LHCN-M2 (cell line): ENCODE measurements around the gene RSBN1.

DNA sequence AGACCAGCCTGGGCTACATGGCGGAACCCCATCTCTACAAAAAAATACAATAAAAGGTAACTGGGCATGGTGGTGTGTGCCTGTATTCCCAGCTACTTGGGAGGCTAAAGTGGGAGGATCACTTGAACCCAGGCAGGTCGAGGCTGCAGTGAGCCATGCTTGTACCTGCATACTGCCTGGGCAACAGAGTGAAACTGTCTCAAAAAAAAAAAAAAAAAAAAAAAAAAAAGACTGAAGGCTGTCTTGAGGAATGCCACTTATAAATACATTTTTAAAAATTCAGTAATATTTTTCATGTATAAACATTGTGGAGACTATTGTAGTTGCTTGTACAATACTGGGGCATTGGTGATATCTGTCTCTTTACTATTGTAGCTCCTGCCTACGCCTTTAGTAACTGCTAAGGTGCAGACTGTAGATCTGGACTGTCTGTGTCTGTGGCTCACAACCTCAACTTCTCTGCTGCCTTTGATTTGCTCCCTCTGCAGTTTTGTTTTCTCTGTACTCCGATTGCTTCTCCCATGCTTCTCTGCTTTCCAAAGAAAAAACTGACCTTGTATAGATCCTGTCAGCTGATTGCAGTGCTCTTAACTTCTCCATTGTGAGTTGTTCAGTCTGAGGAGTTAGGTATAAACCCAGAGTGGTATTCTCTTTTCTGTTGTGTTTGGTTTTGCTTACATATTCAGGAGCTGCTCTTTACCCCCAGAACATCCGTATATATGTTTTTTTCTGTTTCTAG lies 15.1 kb downstream of the MAGI3 start:
- RAMPAGE, long total RNA = no peak

DNA sequence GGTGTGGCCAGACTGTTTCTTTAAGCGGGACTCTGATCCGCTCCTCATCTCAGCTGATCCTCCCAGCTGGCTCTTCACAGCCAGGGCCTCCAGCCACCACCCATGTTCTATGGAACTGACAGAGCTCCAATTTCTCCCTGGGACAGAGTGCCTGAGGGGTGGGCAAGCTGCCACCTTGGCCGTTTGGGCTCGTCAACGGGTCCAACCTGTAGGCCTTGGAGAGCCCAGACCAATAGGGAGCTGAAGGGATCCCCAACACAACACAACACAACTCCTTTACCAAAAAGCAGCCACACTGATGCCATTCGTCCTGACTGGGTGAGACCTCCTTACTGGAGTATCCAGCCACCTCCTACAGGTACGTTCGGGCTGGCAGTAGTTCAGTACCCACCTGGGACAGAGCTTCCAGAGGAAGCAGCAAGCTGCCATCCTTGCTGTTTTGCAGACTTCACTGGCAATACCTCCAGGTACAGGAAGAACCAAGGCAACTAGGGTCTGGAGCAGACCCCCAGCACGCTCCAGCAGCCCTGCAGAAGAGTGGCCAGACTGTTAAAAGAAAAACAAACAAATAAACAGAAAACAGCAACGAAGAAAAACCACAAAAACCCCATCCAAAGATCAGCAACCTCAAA lies 167.2 kb downstream of the MAGI3 start:
- RAMPAGE, long total RNA = no peak

DNA sequence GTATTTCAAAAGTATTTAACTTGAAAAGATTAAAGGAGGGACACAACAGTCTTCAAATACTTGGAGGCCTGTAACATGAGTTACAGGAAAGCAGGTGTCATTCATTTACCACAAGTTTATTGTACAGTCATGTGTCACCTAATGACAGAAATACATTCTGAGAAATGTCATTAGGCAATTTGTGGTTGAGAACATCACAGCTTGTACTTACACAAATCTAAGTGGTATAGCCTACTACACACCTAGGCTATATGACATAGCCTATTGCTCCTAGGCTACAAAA lies 24.8 kb upstream of the PHTF1 start:
- RAMPAGE, long total RNA = no peak

GRCh38 chr1:113794348-113795072 lies 17.8 kb downstream of the RSBN1 start:
- RAMPAGE, long total RNA = no peak

DNA sequence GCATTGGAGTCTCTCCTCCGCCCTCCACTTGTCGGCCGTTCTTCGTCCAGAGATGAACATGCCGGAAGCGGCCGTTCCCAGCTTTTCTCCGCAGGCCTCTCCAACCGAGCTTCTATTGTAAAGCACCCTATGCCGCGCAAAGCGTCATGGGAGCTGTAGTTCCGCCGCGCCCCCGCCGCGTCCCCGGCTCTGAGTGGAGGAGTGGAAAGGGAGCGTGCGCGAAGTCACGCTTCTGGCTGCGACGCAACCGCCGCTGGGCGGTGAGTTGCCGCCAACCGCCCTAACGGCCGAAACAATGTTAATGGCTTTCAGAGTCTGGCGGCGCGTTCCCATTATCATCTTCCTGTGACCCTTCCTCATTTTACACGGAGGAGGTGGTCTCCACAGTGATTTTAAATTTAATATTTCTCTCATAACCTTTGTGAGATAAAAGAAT lies at the start of gene RSBN1:
RSBN1 (minus strand) TSS at position 124 of the 436 bp plus-strand sequence.
- RAMPAGE, long total RNA = no peak

DNA sequence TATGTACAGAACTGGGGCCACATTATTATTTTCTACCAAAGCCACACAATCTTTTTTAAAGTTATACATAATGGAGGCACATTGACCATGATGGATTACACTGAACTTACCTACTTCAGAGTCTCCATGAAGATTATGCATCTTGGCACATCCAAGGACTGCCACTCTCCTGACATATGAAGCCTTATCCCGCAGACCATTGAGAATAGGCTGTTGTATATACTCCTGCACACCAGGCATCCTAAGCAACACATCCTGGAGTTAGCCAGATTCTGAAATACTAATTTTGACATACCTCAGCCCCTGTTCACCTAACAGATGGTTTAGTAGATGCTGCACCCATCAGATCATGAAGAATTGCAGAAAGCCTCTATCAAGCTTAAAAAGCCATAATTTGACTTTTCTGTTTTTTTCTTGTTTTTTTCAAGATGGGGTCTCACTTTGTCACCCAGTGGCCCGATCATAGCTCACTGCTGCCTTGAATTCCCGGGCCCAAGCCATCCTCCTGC lies 2.9 kb downstream of the AP4B1 start:
- RAMPAGE, long total RNA = no peak

- RAMPAGE, long total RNA = no peak
Measured at GRCh38 chr1:113930815-113931226, 1.7 kb downstream of the HIPK1 start.

DNA sequence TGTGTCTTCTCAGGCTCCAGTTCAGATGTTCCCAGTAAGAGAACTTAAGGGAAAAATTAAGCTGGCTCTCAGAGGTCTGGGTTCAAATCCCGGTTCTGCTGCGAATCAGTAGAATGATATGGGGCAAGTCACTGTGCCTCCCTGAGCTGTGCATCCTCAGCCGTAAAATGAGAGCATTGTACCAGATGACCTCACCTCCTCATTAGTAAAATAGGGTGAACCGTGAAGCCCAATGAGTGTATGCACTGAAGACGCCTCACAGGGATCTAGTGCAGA lies 36.1 kb downstream of the SYT6 start:
- RAMPAGE, long total RNA = no peak

DNA sequence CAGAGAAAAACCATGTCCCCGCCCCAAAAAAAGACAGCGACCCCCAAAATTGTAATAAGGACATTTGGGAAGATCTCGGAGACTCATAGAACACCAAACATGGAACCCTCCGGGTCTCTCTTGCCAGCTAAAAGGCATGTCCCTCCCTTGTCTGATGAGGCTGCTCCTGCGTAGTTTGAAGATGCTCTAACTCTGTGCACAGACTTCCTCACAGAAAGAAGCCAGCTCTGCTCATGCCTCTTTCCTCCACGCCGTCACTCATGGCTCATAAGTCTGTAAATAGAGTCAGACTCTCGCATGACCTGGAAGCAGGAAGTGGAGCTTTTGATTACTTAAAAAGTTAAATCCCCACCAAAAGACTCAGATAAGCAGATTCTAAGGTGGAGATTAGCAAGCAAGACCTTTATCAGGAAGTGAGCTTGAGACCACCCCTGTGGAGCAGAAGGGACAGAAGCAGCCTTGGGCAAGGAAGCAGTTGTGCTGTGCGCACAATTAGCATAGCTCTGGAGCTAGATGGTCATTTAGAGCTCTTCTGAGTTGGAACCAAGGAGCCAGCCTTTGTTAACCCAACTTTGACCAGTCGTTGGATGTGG lies 171.6 kb downstream of the TRIM33 start:
- RAMPAGE, long total RNA = no peak

- RAMPAGE, long total RNA = no peak
Measured at GRCh38 chr1:114342418-114342799, 168.6 kb downstream of the TRIM33 start.

GRCh38 chr1:114408439-114409101 lies 102.4 kb downstream of the TRIM33 start:
- RAMPAGE, long total RNA = no peak

DNA sequence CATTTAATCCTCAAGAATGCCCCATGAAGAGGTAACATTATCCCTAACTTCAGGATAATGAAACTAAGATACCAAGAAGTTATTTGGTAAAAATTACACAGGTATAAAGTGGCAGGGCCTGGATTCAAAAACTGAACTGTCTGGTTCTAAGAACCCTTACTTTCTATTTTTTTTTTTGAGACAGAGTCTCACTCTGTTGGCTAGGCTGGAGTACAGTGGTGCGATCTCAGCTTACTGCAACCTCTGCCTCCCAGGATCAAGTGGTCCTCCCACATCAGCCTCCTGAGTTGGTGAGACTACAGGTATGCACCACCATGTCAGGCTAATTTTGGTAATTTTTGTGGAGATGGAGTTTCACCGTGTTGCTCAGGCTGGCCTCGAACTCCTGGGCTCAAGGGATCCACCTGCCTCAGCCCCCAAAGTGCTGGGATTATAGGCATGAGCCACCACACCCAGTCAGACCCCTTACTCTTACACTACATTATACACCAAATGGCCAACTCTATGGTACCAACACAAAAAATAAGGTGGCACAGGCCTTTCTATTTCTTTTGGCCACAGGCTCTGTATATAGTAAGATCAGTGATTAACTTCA lies 9.0 kb upstream of the NRAS start:
- RAMPAGE, long total RNA = no peak

DNA sequence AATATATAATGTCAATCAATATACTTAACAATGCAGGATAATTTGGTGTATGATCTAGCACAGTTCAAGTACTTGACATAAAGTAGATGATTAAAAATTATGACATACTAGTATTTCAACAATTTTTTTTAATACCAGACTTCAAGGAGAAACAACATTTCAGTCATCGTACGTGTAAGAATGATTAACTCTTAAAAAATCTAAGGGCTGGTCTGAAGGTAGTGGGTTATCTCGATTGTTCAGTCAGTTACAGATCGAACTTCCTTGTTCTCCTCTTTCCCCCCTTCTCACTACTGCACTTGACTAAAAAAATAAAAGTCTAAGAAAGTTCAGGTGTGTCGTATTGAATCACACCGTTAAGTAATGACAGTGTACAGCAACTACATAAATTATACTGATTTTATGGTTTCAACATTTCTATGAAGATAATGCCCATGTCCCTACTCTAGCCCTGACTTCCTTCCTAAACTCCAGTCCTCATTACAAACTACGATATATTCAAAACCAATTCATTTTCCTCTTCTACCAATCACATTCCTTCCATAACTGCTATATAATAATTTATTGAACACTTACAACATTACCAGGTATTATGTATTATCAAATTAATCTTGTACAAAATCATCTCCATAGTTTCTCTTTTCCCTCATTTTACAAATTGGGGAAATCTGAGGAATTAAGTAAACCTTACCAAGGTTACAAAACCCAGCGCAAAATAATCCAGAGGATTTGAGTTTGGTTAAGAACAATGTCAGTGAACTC lies 11.1 kb upstream of the NRAS start:
- RAMPAGE, long total RNA = no peak

DNA sequence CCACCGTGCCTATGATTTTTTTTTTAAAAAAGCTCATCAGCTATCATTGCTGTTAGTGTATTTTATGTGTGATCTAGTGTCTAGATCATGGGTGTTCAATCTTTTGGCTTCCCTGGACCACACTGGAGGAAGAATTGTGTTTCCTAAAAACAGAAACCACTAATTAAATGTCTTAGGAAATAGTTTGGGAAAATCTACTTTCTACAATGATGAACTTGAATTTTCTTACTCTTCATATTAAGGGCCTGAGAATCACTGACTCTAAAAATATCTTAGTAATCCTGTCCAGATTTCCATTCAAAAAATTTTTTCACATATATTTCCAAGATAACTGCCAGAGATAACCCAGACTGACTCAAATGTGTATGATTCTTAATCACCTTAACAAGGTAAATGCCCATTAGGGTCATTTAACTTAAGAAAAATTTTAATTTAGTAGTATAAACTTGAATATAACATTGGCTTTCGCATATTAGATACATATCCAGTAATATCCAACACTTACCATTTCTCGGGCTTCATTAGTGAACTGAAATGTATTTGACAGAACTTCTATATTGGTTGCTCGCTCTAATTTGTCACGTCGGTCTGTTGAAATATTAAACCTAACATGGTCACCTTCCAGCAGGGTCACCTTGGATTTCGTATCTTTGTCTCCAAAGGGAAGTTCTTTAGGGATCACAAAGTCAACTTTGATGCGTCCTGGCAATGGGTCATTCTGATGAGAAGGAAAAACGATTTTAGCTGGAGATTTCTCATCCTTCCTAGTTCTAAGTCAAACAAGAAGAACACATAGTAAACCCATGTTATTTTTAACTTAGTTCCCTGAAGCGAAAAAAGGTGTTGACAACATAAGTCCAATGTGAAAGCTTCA lies 15.8 kb upstream of the NRAS start:
- RAMPAGE, long total RNA = no peak

DNA sequence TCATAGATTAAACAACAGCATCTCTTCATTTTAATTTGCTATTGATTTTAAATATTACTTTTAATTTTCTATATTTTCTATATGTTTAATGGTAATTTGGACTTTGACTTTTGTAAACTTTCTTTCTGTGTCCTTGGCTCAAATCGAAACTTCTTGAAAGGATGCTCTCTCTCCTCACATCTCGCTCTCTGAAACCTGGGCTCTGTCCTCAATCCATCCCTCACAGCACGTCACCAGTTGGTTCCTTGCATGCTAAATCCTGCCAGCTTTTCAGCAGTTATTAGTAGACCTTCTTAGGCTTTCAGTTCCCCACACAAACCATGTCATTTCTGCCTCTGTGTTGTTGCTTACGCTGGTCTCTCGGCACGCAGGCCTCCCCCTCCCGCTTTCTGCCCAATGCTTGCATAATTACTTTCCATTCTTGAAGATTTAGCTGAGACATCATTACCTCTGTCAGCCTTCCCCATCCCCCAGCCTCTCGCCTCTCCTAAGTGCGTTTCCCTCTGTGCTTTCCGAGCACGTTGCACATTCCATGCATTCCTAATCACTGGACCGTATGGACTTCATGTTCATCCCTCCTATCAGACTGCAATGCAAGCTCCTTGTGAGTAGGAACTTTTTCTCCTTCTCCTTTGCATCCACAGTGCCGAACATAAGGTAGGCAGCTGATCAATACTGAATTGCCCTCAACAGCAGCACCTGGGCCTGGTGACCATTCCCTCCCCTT lies 26.7 kb downstream of the TSHB start:
- RAMPAGE, long total RNA = no peak

DNA sequence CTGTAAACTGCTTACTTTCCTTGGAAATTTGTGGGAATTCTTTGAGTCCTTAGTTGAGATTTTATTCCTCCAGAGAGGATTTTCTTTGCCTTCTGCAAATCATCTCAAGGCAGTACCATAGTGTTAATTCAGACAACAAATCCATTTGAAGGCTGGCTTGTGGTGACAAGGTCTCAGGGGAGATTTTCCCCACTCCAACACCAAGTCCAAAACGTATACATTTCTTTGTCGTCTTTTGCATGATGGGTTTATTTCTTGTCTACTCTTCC lies 9.4 kb upstream of the TSPAN2 start:
- RAMPAGE, long total RNA = no peak

GRCh38 chr1:115179186-115180068 lies 90.1 kb upstream of the TSPAN2 start:
- RAMPAGE, long total RNA = no peak

DNA sequence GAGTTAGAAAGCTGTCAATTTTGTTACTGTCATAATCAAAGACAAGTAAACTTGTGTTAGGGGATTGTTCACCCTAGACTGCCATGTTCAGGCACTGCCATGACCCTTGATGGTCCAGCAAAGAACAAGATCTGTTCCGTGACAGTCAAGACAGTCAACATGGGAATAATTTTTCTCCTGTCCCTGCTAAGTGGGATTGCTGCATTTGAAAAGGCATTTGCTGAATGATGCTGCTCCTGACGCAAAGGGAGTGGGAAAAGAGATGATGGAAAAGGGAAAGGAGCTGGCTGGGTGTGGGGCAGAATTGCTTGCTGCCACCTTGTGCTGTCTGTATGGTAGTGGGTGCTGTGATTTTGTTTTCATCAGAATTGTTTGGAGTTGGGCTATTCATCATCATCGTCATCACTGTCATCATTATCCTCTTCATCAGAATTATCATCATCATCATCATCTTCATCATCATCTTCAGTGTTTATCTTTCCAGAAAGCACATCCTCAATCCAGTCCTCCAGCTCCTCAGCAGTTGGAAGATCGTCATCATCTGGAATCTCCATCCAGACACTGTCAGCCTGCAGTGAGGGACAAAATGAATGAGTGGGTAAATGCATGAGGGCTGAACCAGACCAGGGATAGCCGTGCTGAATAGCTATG lies 59.2 kb downstream of the VANGL1 start:
- RAMPAGE, long total RNA = no peak

DNA sequence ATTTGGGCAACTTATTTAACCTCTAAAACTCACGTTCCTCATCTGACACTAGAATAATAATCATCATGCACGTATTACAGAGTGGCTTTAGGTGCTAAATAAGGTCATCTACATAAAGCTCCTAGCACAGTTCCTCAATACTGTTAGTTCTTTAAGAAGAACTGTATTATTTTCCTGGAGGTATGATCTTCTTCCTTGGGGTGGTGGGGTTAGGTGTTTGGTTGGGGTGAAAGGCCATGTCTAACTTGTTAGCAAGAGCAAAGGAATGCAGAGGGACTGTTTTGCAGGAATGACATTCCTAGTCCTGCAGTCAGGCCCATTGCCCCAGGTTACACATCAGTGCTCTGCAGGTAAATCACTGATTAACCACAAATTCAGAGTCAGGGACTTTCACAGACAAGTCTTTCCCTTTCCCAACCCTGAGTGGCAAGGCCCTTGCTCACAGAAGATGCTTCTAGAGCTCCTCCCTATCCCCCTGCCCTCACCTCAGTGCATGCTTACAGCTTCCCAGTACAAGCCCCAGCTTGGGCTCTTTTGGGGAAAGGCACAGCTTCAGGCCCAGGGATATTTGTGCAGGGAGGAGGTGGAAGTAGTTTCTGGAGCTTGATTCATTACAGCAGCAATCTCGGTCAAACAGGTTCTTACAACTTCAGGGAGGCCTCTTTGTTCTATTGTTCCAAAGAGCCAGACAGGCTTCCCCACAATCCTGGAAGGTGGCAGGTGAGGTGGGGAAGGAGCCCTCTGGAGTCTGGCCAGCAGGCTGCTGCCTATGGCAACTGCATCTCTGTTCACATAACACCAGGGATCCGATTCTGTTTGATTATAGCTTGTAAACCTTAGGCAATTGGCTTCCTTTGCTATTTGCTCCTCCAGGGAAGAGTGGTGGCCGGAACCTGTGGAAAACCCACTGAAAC lies 53.9 kb downstream of the CASQ2 start:
- RAMPAGE, long total RNA = no peak

DNA sequence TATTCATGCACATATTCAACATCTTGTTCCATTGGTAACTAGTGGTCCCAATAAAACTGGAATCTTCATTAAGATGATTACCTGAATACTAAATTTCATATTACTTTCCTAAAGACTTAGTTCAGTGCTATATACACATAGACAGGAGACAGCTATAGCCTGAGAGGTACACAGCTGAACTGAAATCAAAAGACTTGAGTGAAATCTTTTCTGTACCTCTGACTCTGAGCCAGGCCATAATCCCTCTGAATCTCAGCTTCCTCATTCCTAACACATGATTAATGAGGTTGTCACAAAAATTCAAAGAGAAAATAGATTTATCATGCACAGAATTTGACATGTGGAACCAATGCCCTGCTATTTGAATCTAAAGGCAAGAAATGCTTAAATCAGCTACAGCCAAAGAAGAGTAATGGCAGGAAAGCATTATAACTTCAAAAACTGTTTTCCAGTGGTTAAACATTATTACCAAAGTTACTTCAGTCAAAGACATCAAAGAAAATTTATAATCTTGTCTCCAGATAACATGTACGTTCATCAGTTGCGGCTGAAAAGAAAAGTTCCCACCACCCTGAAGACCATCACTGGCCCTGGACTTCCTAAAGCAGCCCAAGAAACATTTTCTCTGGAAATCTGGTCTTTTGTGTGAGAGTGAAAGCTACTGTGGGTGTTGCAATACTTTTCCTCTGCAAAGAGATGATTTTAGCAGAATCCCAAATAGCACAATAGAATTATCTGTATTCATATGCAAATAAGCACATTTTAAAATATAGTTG lies 13.9 kb upstream of the ATP1A1 start:
- RAMPAGE, long total RNA = no peak